Neural crest cell (in vitro differentiated cells): Measurements from ENCODE around the genes BICC1 and CDK1.

- PRO-cap: no peak
Measured at GRCh38 chr10:52805137-52805580, 32.6 kb upstream of the MBL2 start.

- PRO-cap: no peak
Measured at GRCh38 chr10:55373960-55374423, 573.0 kb upstream of the PCDH15 start.

- PRO-cap: no peak
Measured at GRCh38 chr10:56778266-56778465, 417.1 kb upstream of the ZWINT start.

GRCh38 chr10:57066881-57067253, 705.8 kb upstream of the ZWINT start:
- PRO-cap: no peak

DNA sequence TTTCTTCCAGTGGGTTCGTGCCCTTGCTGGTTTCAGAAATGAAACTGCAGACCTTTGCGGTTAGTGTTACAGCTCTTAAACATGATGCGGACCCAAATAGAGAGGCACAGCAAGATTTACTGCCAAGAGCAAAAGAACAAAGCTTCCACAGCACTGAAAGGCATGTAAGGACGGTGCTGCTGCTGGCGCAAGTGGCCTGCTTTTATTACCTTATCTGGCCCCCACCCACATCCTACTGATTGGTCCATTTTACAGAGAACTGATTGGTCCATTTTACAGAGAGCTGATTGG, 931.3 kb downstream of the IPMK start:
- PRO-cap: no peak

- PRO-cap: no peak
Measured at GRCh38 chr10:58371240-58371873, 13.9 kb upstream of the TFAM start.

DNA sequence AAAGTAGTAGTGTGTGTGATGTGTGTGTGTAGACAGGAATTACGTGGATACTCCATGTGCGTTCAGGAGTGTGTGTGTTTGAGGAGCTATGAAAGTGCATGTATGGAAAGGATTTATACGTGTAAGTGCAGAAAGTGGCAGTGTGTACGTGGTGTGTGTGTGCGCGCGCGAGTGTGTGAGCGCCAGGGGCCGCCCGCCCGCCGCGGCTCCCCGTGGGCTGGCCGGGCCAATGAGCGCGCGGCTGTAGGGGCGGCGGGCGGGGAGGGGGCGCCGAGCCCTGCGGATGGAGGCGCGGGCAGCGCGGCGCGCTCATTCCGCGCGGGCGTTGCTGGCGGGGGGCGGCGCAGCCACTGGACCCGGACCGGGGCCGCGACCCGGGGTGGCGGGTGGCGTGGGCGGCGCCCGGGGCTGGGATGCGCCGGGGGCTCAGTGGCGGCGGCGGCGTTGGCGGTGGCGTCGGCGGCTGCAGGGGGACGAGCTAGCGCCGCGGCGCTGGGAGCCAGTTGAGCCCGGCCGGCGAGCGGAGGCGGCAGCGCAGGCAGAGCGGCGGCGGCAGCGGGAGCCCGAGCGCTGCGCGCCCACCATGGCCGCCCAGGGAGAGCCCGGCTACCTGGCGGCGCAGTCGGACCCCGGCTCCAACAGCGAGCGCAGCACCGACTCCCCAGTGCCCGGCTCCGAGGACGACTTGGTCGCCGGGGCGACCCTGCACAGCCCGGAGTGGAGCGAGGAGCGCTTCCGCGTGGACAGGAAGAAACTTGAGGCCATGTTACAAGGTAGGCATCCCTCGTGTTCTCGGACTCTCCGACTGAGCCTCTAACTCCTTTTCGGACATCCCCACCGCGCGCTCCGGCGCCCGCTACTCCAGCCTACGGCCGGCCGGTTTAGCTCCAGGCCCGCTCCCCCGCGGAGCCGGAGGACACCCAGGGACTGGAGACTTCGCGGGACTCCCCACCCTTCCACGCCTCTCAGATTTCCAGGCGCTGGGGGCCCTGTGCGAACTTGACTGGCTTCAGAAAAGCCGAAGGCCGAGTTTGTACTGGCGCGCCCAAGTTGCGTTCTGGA, at the start of gene BICC1:
BICC1 (plus strand) TSS at position 312 of the 1,062 bp plus-strand sequence.
- PRO-cap: bidirectional peak, plus-strand start at position 312 of the sequence, minus-strand start at position 177 of the sequence; unidirectional peak, plus-strand start at position 502 of the sequence

DNA sequence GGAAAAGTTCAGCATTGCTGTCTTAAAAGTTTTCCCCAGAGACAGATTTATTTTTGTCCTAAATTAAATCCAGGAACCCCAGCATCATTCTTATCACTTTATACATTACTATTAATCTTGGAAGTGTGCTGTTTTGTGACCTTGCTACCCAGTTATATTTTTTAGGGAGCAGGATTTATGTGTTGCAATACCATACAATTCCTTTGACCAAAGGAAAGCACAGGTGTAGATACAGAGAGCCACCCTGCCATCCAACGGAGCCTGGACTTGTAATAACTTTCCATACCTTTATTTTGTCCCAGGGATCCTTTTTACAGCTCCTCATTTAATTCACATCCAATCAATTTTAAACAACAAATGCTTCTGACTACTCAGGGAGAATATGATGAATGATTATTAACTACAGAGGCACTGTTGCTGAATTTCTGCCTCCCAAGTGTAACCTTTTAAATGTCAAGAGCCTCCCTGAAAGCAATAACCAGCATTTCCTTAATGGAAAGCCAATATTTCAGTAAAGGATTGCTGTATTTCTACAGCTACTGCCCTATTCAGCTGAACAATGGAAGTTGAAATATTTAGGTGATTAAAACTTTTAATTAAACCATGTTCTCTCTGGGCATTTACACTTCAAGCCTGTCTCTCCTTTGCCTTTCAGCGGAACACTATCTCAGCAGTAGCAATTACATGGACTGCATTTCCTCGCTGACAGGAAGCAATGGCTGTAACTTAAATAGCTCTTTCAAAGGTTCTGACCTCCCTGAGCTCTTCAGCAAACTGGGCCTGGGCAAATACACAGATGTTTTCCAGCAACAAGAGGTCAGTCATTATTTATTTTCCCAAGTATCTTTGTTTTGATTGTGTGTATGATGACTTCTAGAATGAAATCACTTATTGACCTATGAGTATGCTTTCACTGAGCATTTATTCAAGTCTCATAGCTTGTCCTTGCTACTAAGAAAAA, 304.5 kb downstream of the BICC1 start:
- PRO-cap: no peak

DNA sequence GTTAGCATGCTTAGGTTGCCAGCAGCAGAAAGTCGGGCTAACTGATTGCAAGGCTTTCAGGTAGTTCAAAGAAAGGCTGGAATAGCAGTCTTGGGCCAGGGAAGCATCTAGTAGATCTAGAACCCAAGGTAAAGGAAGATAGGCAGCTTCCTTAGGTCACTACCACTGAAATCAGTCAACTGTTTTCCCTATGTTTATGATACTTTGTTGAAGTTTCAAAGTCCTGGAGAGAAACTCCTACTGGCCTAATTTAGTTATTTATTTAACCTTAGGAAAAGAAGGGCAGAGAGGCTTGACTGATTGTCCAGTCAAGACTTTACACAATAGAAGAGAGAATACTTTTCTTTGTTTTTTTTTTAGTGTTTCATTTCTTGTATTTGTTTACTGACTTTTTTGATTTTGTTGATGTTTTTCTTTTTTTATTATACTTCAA, 139.0 kb upstream of the PHYHIPL start:
- PRO-cap: no peak

DNA sequence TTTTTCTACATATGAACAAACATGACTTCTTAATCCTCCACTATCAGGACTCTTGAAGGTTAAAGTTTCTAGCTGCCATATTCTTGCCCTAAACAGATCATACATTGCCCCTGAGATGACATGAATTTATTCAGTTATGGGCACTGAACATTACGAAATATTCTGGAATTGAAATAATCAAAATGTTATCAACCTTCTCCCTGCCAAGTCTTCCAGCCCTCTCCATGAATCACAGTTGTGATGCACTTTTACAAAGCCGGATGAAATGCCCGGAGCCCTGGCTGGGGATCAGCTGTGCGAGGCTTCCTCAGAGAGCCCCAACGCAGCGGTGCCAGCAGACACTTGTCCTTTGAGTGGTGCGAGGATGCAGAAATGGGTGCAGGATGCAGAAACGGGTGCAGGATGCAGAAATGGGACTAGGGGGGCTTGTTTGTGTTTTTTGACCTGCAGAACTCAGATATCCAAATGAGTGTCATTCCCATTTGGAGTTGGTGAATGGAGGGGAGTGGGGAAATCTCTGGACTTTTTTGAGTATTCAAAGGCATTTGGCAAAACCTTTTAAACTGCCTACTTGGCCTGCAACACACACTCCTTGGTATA, 2.7 kb downstream of the MRLN start:
- PRO-cap: no peak

GRCh38 chr10:59880882-59881670, 25.3 kb downstream of the CCDC6 start:
- PRO-cap: no peak

GRCh38 chr10:59889382-59890294, 16.7 kb downstream of the CCDC6 start:
- PRO-cap: no peak

DNA sequence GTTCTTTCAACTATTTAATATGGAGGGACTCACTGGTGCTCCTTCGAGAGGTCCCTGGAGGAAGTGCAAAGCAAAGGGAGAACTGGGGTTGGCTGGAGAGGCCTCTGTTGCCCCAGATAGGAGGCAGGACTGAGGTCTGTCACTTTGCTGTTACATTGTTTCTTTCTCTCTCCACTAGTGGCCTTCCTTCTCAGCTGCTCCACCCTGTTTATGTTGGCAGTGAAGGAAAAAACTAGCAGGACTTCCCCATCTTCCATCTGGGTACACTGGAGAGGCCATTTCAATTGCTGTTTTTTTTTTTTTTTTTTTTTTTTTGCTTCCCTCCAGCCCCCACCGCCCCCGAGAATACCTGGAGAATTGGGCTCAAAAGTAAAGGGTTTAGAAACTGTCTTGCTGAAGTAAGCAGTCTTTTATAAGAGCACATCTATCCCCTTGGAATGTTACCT, 234.9 kb upstream of the CCDC6 start:
- PRO-cap: no peak

- PRO-cap: no peak
Measured at GRCh38 chr10:60296048-60296575, 93.6 kb downstream of the ANK3 start.

- PRO-cap: no peak
Measured at GRCh38 chr10:60594234-60594564, 184.1 kb upstream of the CDK1 start.

DNA sequence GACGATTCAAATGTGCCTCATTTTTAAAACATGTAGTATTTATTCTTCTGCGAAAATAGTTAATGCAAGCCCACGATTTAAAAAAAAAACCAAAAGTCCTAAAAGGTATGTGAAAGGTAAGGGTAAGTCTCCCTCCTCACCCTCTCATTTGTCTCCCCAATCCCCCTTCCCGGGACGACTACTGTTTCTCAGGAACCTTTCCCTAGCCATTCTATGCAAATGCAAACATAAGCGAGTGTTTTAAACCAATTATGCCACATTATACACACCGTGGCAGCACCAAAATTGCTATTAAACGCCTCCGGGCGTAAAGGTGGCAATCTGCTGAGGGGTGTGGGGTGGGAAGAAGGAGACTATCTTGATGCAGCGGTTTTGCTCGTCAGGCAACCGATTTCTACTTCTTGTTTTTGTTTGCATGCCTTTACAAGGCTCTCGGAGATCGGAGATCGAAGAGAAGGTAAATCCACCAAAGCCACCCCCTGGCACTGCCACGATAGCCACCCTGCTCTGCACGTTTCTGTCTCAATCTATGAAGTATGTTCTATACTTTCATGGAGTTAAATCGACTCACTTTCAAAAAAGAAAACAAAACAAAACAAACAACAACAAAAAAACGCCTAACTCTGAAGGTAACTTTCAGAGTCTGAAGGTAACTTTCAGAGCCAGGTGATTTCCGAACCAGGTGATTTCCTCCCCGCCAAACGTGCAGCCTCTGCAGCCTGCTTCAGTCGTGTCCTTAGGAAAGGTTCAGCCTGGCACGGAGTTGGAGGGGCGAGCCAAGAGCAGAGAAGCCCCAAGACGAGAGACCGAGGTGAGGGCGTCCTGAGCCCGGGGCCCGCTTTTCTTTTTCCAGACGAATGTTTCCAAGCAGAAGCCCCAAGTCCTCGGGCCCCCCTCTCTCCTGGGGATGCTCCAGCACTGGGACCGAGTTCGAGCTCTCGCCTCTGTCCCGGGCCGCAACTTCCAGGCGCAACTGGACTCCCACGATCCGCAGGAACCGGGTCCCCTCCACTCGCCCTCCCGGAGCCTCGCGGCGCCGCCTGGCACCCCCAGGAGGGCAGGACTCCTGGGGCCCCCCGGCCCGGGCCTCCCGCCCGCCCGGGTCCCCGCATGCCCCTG, 45.8 kb upstream of the CDK1 start:
- PRO-cap: no peak

- PRO-cap: unidirectional peak, minus-strand start at chr10:60733640
Measured at GRCh38 chr10:60733222-60733746, 45.0 kb upstream of the CDK1 start.

GRCh38 chr10:60778042-60779315, at the start of gene CDK1:
Gene CDK1, plus strand, starts transcription at chr10:60778478.
- PRO-cap: bidirectional peak, plus-strand start at chr10:60778478, minus-strand start at chr10:60778262; bidirectional peak, plus-strand start at chr10:60778803, minus-strand start at chr10:60778734; bidirectional peak, plus-strand start at chr10:60778876, minus-strand start at chr10:60778890

- PRO-cap: no peak
Measured at GRCh38 chr10:60978437-60978778, 34.4 kb upstream of the RHOBTB1 start.

DNA sequence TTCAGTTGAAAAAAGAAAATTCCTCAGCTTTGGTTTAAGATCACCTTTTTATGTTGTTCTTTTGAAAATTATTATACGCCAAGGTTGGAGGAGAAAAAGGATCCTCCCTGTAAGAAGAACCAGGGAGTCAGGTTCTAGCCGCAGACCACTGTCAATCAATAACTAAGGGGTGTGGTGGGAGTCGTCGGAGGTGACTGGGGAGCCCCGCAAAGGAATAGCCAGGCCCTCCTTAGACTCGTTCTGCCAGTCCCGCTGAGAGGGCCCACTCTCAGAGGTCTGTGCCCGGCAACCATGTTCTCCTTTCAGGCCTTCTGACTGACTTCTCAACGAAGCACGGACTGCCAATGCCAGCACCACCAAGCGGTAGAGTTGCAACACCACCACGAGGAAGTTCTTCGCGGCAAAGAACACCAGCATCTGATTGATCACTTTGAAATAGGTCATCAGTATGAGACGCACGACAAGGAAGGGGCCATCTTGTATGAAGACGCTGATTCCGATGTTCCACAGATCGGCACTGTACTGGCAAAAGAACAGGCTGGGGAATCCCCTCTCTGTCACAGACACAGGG, 42.9 kb downstream of the TMEM26 start:
- PRO-cap: no peak